Left colon (tissue), 1 donor: Measurements from ENCODE around the genes ENPP6, SLC25A4 and LRP2BP.

DNA sequence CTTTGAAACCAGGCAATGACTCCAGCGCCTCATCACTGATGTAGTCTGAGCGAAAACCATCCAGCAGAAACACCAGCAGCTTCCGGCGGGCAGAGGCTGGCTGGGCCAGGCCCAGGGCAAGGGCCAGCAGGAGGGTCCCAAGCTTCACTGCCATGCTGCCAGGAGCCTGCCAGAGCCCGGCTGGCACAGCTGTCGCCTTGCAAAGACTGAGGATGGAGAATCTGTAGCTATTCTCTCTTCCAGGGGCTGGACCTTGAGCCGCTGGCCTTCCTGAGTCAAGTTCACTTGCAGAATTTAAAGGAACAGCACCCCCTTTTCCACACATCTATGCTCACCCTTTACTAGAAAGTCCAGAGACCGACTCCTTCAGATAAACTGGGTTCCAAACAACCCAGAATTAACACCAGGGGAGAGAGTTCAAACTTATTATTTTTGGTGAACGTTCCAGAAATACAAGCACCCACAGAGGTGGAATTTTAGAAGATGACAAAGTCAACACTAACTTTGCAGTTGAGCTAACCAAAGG is at the start of gene ENPP6:
Gene ENPP6 (minus strand): TSS at position 208 of the 526 bp plus-strand sequence.
- PRO-cap: no peak

GRCh38 chr4:184264218-184264735 is 46.6 kb upstream of the ENPP6 start:
- PRO-cap: no peak

DNA sequence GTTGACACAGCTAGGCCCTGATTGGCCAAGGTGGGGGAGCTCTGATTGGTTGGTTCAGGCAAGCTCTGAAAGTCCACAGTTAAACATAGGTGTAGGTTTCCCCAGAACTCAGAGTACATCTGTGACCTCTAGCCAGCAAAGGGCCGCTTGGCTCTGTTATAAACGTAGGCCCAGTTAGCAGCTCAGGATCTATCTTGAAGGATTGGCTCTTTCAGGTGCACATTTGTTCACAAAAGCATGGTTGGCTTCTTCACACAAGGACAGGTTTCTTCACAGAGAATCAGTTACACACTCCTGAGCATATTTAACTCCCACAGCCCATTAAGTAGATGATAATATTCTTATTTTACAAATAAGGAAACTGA is 63.1 kb upstream of the ENPP6 start:
- PRO-cap: no peak

GRCh38 chr4:184383651-184384760 is 90.3 kb downstream of the IRF2 start:
- PRO-cap: unidirectional peak, plus-strand start at chr4:184384241

GRCh38 chr4:184472661-184473401 is 1.5 kb downstream of the IRF2 start:
- PRO-cap: bidirectional peak, plus-strand start at chr4:184473103, minus-strand start at chr4:184472788

GRCh38 chr4:184474946-184475443 is 645 bp upstream of the IRF2 start:
- PRO-cap: no peak

- PRO-cap: no peak
These were observed 29.4 kb upstream of the IRF2 start for GRCh38 chr4:184503637-184504257.

DNA sequence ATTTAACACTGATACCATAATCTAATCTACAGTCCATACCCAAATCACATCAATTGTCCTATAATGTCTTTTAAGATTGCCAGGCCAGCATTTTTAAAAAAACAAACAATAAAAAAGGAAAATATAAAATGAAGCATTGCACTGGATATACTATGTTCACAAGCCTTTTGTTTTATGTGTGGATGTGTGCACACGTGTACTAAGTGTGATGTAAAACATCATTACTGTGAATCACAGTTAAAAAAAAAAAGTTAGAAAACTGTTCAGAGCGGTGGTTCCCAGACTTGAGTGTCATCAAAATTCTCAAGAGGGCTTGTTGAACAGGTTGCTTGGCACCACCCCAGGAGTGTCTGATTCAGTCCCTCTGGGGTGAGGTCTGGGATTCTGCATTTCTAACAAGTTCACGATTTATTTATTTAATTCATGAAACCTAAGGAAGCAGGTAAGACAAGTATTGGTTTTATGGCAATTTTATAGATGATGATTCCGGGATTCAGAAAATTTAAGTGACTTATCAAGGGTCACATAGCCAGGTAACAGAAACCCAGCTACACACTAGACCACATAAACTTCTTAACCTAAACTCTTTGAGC is 1.8 kb downstream of the CENPU start:
- PRO-cap: no peak

- PRO-cap: no peak
These were observed 40.8 kb downstream of the ACSL1 start for GRCh38 chr4:184785035-184785337.

- PRO-cap: no peak
These were observed 21.3 kb downstream of the ACSL1 start for GRCh38 chr4:184804447-184804919.

- PRO-cap: no peak
These were observed 23.5 kb upstream of the ACSL1 start for GRCh38 chr4:184849145-184849865.

- PRO-cap: bidirectional peak, plus-strand start at chr4:184851450, minus-strand start at chr4:184851229
These were observed 25.3 kb upstream of the ACSL1 start for GRCh38 chr4:184850696-184851796.

- PRO-cap: no peak
These were observed 34.4 kb upstream of the HELT start for GRCh38 chr4:184983800-184984365.

GRCh38 chr4:185004450-185005025 is 13.8 kb upstream of the HELT start:
- PRO-cap: no peak

DNA sequence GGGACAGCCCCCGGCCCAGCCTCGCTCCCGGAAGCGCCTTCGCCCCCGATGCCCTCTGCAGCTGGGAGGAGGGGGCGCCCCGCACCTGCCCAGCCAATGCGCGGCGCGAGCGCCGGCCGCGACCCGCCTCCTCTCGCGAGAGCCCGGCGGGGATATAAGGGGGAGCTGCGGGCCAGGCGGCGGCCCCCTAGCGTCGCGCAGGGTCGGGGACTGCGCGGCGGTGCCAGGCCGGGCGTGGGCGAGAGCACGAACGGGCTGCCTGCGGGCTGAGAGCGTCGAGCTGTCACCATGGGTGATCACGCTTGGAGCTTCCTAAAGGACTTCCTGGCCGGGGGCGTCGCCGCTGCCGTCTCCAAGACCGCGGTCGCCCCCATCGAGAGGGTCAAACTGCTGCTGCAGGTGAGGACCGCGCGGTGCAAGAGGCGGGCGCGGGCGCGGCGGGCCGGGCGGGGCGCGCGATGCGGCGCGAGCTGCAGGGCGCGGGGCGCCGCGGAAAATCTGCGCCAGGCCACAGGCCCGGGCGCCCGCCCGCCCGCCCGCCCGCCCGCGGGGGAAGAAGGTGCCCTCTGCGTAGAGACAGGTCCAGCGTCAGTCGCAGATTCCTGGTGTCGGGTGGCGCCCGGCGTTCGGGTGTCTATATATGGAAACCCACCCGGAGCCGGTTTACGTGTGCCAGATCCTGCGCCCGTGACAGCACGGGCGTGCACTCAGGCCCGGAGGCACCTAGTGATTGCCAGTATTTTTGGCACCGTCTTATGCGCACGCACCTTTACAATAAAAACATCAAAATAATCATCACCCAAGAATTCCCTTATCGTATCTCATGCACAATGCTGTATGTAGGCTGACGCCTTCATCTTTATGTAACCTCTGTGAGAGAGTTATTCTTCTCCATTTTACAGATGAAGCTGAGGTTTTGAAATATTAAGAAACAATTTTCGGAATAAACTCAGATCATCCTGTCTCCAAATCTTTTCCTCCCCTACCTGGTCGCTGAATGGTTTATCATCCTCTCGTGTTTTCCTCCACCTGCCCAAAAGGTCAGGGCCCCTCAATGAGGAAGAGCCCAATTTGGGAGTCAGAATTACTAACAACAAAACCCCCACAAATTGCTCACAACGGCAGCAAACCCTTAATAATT is at the start of gene SLC25A4:
Gene SLC25A4 (plus strand): TSS at position 182 of the 1,141 bp plus-strand sequence.
- PRO-cap: bidirectional peak, plus-strand start at position 193 of the sequence, minus-strand start at position 50 of the sequence; bidirectional peak, plus-strand start at position 666 of the sequence, minus-strand start at position 614 of the sequence

DNA sequence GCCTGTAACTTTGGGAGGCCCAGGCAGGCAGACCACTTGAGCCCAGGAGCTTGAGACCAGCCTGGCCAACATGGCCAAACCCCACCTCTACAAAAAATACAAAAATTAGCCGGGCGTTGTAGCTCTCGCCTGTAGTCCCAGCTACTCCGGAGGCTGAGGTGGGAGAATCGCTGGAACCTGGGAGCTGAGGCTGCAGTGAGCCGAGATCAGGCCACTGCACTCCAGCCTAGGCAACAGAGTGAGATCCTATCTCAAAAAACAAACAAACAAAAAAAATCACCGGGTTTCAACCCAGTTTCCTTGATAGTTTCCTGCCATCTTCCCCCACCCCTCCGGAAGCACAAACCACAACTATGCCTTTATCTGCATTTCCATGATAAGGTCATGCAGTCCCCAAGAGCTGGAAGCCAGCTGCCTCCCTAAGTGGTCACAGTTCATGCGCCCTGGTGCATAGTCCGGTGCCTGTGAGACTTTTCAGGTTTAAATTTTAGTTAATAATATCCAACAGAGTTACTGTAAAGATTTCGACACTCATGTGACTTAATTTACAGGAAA is 1.4 kb downstream of the CFAP97 start:
- PRO-cap: no peak

DNA sequence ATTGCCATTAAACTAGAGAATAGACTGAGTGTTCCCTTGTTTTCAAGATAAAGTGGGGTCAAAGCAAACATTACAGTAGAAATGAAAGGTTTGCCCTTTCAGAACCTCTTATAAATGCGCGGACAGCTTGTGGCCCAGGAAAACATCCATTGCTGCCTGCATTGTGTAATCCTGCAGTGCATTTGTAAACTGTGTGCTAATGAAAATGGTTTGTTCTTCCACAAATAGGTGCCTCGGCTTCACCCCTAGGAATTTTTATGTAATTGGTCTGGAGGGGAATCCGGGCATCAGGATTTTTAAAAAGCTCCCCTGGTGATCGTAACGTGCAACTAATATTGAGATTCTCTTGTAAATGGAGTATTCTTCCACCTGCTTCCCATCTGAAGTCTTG is 62.9 kb downstream of the SNX25 start:
- PRO-cap: unidirectional peak, minus-strand start at position 134 of the sequence

DNA sequence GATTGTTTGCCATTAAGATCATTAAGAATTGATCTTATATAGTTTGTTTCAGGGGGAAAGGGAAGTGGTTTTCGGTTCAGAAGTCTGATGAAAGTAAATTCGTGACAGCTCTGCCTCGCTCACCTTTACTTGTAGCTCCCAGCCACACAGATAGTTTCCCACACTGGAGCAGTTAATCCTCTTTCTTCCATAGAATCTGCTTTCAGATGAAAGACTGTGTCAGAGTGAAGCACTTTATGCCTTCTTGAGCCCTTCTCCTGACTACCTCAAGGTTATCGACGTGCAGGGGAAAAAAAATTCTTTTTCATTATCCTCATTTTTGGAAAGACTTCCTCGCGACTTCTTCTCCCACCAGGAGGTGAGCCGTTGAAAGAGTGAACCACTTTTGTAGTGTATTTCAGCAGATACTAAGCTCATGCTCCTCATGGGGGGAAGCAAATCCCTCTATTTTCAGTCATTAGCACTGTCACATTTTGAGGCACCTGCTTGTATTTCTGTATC is 44.4 kb downstream of the LRP2BP start:
- PRO-cap: no peak

- PRO-cap: no peak
These were observed 12.1 kb downstream of the LRP2BP start for GRCh38 chr4:185383358-185384267.

DNA sequence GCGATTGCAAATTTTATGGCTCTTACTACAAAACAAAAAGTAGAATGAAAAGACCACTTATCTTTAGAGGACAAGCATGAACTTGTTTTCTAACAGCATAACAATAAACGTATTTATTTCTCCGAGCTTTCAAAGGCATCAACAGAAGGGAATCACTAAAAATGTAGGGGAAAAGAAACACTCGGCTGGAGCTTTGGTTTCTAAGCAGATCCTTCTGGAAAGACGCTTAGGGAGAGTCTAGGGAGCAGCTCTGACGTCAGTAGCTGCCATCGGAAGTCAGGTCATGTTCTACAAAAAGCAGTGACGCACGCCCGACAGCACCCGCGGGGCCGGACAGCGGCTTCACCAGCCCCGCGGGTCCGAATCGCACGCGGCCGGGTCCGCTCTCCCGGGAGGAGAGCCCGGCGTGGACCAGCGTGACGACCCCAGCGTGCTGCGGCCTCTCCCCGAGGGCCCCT is at the start of gene LRP2BP:
Gene LRP2BP (minus strand): TSS at position 239 of the 458 bp plus-strand sequence.
- PRO-cap: bidirectional peak, plus-strand start at position 348 of the sequence, minus-strand start at position 216 of the sequence